GM06990 (cell line): Measurements from ENCODE around the genes NAMPT and SLC26A4.

DNA sequence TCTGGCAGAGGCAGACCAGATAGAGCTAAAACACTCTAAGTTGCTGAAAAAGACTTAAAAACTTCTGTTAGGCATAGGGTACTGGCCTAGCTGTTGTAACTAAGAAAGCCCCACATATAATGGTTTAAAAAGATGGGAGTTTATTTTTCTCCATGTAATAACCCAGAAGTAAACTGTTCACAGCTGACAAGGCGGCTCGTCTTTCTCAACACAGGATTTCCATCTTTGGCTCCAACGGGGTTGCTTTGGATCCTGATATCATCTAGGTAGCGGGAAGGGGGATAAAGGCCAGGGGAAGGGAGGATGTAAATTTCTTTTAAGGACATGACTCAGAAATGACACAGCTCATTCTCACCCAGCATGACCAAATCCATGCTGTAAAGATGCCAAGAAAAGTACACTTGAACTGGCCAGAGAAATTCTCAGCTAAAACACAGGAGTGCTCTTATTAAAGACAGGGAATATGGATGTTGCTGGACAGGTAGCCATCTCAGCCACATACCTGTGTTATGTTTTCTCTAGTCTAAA, 68.4 kb downstream of the NAMPT start:
- RRBS: no CpG with 5 or more reads among the region's 4 CpGs

DNA sequence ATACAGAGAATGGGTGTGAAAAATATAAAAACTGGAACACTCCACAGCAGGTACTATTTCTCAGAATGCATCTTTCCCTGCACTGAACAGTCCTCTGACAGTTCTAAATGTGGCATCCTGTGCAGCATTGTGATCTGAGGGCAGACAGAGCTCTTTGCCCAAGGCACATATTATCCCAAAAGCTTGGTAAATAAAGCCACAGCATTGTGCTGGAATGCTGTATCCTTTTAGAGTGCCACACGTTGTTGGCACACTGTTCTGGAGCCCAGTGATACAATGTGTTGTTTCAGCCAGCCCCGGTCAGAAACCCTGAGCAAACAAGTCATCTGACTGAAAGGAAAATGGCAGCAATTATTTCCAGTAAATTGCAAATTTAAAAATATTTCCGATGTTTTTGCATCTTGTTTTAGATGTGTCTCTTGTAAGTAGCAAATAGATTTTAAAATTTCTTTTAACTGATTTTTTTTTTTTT, 45.4 kb downstream of the NAMPT start:
- RRBS: no CpG with 5 or more reads among the region's 3 CpGs

DNA sequence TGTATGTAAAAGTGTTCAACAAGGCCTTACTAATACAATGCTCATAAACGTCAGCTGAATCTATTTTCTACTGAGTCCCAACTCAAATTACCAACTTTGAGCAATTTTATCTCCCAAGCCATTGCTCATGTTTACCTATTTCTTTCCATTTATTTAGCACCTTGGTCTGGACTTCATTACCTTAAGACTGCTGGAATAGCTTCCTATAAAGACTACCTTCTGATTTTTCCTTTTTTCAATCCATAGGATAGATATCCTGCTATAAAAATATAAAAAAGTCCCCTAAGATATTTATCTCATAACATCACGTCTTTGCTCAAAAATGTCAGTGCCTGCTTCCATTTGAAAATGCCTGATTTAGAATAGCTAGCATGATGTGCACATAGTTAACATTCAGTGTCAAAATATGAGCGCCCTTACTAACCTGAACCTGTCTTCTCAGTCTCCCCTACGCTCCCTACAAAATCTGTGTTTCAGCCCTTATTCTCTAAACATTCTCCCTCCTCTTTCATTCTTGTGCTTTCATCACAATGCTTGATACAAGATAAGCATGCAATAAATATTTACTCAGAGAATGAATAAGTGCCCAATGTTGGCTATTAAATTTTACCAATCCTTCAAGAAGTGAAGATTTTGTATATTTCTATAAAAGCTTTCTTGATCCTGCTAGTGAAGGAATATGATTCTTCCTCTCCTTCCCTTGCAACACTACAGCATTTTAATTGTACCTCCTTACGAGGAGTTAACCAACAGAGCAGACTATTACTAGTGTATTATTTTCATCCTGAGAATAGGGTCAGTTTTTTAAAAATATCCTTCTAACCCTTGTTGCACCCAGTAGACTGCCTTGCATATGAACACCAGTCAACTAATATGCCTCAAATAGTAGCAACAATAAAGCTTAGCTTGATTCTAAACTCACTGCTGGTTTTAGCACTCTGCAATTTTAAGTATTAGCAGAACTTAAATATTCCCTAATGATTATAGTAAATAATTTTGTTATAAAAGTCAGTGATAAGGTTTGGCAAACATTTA, 18.0 kb downstream of the NAMPT start:
- RRBS: no CpG with 5 or more reads among the region's 5 CpGs

DNA sequence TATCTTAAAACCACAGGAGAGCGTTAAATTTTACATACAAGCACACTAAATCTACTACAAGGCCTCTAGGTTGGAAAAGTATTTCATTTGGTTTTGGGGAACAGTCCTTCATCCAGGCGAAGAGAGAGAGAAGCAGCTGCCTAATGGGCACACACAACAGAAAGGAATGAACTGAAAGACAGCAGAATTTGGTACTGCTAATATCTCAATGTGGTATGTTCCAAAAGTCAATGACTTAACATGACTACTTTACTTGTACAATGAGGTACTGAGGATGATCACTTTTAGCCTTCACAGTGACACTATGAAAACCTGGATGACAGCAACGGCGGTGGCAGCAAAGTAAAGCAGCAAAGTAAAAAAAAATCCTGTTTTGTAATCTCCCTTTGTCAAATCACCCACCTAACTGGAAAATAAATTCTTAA, 7.4 kb downstream of the NAMPT start:
- RRBS: no CpG with 5 or more reads among the region's 4 CpGs

- RRBS: no CpG with 5 or more reads among the region's 2 CpGs
Measured at GRCh38 chr7:106279761-106280178, 5.0 kb downstream of the NAMPT start.

- RRBS: 4% methylated on average over 29 of the region's 73 CpGs
Measured at GRCh38 chr7:106284739-106285340, at the start of gene NAMPT. NAMPT (minus strand) TSS chr7:106284983.

- RRBS: no CpG with 5 or more reads among the region's 3 CpGs
Measured at GRCh38 chr7:106347327-106347978, 62.7 kb upstream of the NAMPT start.

DNA sequence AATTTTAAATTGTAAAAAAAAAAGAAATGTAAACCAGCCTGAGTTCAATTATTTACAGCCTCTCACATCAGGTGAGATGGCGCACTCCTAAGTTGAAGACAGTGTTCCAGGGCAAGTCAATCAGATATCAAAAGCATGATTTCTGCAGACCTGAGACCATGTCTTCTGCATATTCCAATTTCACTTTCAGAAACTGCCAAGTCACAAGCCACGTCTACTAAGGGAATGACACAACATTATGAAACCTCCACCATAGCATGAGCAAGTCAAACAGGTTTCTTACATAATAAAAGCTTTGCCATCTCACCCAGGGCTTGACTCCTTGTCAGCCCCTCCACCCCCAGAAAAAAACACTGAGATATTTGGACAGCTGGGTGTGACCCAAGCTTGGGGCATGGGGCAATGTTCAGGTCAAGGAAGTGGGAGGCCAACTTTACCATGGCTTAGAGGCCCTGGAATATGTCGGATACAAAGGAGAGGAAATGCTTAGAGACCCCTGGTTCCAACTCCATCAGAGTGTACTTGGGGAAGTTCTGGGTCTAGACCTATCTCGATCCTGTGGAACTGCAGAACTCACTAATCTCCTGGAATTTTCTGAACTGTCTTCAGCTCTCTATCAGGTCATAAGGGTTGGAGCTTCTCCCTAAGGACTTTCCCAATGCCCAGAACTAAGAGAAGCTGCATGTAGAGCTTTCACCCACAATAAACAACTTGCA, 80.5 kb upstream of the NAMPT start:
- RRBS: no CpG with 5 or more reads among the region's 4 CpGs

DNA sequence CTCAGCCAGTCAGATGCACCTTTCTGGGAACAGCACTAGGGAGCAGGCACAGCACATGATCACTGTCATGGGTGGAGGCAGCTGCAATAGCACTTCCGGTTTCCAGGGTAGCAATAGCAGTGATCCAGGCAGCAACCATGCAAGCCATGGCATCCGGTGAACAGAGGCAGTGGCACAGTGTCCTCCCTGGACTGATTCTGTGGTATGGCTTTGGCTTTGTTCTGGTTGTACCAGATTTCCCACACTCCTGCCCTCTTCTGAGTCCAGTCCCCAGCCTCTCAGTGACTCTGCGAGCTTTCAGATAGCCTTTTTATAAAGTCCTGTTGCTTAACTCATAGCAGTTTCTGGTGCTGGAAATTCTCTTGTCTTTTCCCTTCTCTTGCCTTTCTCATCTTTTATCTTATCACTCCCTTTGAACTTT, 86.9 kb upstream of the NAMPT start:
- RRBS: 72% methylated on average over 2 of the region's 3 CpGs

DNA sequence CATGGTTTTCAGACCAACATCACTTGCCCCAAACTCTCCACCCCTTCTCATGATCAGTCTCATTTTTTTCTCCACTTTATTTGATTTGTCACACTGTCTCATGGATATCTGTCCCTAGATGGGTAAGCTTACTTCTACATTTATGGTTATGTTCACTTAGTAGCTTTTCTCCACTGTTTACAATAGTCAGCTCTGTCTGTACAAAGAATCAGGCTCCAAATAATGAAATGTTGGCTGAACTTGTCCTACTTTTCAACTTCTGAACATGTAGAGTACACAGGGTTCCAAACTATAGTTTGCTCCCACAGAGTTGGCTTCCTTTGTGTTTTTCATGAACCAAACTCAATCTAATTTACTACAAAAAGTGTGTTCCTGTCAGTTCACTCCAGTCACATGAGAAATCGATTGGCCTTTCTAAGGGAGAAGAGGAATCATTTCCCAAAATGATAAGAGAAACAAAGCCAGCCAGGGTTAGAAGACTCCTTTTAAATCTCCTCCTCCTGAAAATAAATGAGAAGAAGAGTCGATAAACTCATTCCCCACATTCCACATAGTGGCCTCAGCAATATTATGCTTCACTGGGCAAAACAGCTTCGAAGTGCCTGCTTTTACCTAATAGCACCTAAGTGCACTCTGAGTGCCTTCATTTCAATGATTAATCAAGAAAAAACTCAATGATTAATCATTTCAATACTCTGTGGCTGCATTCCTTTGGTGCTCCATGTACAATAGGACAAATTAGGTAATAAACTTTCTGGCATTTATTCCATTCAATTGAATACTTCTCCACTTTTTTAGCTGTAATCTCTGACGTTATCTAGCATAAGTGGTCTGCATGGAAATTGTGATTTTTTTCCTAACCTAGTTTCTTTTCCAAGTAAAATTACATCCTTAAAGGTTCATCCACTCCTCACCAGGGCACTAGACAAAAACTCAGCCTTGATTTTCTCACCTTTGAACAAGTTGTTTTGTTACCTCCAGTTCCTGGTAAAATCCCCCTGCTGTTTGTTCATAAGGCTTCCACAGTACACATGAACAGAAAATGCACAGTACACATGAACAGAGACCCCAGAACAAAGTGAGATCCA, 174.7 kb downstream of the CCDC71L start:
- RRBS: no CpG with 5 or more reads among the region's 4 CpGs

DNA sequence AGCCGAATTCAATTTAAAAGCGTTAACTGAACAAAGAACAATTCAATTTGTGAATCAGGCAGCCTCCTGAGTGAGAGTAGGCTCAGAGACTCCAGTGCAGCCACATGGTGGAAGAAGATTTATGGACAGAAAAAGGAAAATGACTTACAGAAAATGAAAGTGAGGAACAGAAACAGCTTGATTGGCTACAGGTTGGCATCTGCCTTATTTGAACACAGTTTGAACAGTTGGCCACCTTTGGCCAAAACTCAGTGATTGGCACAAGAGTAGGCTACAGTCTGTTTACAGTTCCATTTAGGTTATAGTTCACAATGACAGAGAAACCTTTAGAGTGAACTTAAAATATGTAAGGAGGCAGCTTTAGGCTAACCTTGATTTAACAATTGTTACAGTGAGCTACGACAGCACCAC, 86.3 kb upstream of the CCDC71L start:
- RRBS: no CpG with 5 or more reads among the region's 3 CpGs

DNA sequence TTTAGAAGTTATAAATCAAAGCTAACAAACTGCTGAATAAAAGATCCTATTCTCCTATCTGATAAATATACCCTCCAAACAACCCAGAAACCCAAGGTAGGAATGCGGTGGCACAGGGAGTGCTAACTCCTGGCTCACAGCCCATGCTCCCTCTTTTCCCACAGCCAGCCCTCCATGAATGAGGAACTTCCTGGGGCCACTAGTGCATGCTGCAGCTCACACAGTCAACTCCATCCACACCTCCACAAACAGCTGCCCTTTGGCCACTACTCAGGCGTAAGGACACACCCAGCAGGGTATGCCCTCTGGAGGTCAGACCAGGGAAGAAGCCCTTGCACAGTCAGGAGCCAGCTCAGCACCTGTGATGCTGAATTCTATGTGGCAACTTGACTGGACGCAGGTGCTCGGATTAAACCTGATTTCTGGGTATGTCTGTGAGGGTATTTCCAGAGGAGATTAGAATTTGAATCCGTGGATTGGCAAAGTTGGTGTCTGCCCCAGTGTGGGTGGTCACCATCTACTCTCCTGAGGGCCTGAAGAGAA, 85.2 kb upstream of the PIK3CG start:
- RRBS: no CpG with 5 or more reads among the region's 5 CpGs

- RRBS: no CpG with 5 or more reads among the region's 19 CpGs
Measured at GRCh38 chr7:106867423-106867748, 2.3 kb downstream of the PIK3CG start.

DNA sequence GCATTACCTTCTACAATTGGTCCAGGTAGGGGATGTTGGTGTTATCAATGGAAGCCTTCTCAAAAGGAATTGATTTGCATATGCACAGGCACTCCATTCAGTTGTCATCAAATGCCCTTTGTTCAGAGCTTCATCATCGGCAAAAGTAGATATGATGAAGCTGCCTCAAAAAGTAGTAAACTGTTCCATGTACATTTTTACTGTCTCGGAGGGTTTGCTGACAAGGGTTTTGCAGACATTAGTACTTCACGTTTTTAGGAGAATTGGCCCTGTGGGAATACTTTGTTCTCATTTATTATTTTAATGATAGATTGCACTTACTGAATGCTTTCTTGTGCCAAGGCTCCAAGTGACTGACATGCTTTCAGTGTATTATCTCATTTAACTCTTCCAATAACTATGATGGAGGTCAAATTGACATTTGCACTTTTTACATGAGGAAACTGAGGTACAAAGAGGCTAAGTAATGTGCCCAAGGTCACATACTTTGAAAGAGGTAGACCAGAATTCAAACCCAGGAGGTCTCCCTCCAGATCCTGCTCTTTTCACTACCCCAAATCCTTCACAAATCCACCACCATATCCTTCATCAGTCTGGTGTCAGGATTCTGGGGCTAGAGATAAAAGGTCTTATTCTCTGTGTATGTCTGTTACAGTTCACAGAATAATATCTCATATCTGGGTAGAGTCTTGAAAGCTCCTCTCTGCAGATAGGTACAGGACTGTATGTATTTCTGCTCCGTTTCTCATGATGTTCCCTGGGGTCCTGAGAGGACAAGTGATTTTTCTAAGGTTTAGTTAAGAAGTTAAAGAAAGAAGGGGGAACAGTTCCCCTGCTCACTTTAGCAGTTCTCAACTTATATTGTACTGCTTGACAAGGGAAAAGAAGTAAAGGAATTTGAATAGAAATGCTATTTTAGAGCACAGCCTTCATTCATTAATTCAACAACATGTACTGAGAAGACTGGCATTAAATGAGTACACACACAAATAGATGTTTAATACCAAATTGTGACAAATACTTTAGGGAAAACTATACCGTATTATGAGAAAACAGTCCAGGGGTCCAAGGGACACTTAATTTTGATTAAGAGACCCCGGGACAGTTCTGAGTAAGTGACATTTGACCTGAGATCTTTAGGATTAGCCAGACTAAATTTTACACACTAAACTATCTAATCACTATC, 4.8 kb downstream of the PIK3CG start:
- RRBS: no CpG with 5 or more reads among the region's 6 CpGs

GRCh38 chr7:106978321-106978942, 66.1 kb upstream of the PRKAR2B start:
- RRBS: no CpG with 5 or more reads among the region's 7 CpGs

DNA sequence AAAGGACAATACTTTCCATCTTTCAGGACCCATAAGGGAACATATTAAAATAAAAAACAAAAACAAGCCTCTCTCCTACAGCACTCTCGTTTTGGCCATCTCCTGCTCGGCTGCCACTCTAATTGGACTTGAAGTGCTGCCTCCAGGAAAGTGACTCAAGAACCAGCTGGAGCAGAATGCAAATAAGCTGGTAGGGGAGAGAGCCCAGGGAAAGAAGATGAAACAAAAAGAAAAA, 65.6 kb downstream of the HBP1 start:
- RRBS: no CpG with 5 or more reads among the region's 2 CpGs

DNA sequence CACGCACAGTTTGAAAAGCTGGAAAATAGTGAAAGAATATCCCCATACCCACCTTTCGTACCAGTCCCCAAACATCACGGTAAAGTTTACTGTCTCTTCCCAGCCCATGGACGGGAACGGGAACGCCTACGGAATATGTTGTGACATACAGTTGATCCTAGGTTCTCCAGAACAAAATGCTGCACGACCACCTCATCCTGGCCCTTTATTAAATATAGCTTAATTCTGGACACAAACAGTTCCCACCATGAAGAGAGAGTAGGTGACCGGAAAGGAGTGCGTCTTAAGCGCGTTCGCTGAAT, 462 bp upstream of the BCAP29 start:
- RRBS: 4% methylated on average over 5 of the region's 13 CpGs

- RRBS: no CpG with 5 or more reads among the region's 5 CpGs
Measured at GRCh38 chr7:107608860-107609444, 28.9 kb downstream of the BCAP29 start.

- RRBS: 4% methylated on average over 12 of the region's 59 CpGs
Measured at GRCh38 chr7:107660324-107661379, at the start of gene SLC26A4. SLC26A4 (plus strand) TSS chr7:107660828.

DNA sequence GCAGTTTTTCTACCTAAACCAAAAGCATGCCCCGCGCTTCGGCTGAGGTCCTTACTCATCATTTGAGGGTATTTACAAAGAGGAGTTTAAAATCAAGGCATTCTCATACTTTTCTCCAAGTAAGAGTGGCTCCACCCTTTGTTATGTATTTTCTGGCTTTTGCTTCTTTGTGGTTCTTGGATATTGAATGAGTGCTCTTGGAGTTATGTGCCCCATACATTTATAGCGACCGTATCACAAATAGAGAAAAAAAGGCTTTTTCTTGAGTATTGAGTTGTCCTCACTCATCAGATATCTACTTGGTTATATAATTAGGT, 735 bp downstream of the CBLL1 start:
- RRBS: no CpG with 5 or more reads among the region's 5 CpGs